HepG2 (cell line): ENCODE data around the genes SPATA4, VEGFC and WWC2.

GRCh38 chr4:175811716-175812126, 343 bp downstream of the GPM6A start:
- RRBS, 2 experiments = no CpG with 5 or more reads among the region's 6 CpGs
CAGE:
- cytosol, long polyA minus RNA = no peak
- cytosol, long polyA plus RNA = no peak
- long polyA plus RNA = no peak
- nucleus, long polyA minus RNA = no peak
- nucleus, long polyA plus RNA = no peak

- RRBS, 2 experiments = no CpG with 5 or more reads among the region's 36 CpGs
CAGE:
- cytosol, long polyA minus RNA = no peak
- cytosol, long polyA plus RNA = no peak
- long polyA plus RNA = no peak
- nucleus, long polyA minus RNA = no peak
- nucleus, long polyA plus RNA = no peak
Measured at GRCh38 chr4:176195338-176195842, at the start of gene SPATA4. SPATA4 (minus strand) TSS chr4:176195585.

DNA sequence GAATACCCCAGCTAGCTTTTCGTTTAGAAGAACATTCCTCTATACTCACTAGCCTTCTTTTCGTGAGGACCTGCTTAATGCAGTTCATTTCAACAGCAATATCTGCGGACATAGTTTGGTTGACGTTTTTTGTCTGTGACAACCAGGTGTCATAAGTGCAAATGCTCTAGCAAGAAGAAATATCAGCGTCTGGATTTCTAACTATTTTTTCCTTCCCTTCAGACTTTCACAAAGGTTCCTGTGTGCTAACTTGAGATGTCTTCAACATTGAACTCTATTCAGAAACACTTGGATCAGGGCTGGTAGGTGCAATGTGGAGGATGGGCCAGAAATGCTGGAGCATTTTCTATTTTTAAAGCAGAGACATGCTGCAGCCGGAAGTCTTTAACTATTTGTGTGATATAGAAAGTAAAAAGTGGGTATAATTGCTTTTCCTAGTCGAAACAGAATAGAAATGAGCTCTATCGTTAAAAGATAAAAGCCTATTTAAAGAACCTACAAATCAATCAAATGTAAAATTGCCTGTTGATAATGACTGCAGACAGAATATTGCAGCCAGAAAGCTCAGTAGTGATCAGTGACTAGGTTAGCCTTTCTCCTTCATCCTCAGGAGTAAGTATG, 31.6 kb downstream of the ASB5 start:
- RRBS, 2 experiments = no CpG with 5 or more reads among the region's 8 CpGs
CAGE:
- cytosol, long polyA minus RNA = no peak
- cytosol, long polyA plus RNA = no peak
- long polyA plus RNA = no peak
- nucleus, long polyA minus RNA = no peak
- nucleus, long polyA plus RNA = no peak

DNA sequence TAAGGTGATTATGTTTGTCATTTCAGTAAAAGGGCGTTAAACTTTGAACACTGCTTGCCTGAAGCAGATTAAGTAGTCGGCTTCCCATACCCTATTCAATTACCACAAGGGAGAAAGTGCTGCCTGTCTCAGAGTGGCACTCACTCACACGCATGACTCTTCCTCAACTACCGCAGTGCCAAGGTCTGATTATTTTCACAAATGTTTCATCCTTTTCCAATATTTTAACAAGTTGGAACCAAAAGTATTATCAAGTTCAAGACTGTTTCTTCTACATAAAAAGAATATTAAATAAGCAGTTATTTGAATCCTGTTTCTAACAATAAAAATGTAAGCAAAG, 10.9 kb downstream of the VEGFC start:
- RRBS, 2 experiments = no CpG with 5 or more reads among the region's 4 CpGs
CAGE:
- cytosol, long polyA minus RNA = no peak
- cytosol, long polyA plus RNA = no peak
- long polyA plus RNA = no peak
- nucleus, long polyA minus RNA = no peak
- nucleus, long polyA plus RNA = no peak

DNA sequence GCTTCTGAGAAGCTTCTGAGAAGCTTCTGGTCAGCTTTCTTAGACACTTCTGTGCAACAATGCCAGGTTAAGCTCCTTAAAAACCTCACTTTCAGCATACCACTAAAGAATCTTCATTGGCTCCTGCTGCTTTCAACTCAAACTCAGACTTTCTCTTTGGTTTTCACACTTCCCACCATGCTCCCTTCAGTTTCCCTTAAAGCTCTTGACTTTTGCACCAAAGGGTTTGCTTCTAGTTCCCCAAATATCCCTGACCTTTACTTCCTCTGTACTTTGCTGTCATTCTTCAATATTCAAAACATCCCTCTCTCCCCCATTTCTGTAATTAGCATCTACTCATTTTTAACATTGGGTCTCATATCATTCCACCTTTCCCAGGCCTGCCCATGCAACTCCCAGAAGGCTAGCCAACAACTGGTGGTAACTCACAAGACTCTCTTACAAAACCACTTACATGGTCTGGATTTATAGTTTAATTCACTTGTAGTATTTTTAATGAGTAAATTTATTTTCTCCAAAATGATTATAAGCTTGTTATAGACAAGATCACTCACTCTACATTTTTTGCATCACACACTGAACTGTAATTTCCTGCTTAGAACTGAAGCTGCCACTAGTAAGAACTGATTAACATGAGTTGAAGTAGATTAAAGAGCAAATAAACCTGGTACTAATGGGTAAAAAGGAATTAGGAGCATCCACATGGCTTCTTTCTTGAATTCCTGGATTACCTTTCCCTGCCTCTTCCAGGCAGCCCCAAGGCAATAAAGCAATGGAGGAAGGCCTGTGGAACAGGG, 6.4 kb downstream of the VEGFC start:
CAGE:
- cytosol, long polyA minus RNA = no peak
- cytosol, long polyA plus RNA = no peak
- long polyA plus RNA = no peak
- nucleus, long polyA minus RNA = no peak
- nucleus, long polyA plus RNA = no peak

DNA sequence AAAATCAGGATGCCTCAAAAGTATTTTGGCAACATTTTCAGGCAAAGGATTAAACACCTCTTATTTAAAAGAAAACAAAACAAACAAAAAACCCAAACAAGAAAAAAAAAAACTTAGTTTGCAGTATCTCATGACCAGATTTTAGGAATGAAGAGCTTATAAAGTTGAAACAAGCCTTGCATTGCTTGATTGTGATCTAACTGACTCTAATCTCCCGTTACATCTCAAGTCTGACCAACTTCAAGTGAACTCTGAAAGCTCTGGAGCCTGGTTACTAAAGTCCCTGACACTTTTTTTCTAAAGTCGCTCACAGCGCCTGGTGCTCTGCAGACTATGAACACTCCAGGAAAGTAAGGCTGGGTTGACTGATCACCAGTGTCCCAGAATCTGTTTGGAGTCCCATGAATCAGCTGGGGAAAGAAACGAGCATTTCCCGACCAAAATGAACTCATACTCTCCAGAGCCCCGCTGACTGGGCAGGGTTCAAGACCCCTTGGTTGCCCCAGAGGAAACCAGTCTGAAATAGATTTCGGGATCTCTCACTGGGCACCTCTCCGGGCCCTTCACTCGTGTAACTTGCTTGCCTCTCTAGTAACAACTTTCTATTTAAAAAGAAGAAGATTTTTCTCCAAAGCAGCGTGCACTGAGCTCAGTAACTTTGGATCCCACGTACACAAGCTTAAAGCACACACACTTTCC, 1.2 kb downstream of the VEGFC start:
- RRBS, 2 experiments = no CpG with 5 or more reads among the region's 11 CpGs
CAGE:
- cytosol, long polyA minus RNA = no peak
- cytosol, long polyA plus RNA = no peak
- long polyA plus RNA = no peak
- nucleus, long polyA minus RNA = no peak
- nucleus, long polyA plus RNA = no peak

- RRBS, 2 experiments = 4% methylated on average over 30 of the region's 77 CpGs
CAGE:
- cytosol, long polyA minus RNA = no peak
- cytosol, long polyA plus RNA = no peak
- long polyA plus RNA = no peak
- nucleus, long polyA minus RNA = no peak
- nucleus, long polyA plus RNA = no peak
Measured at GRCh38 chr4:176792088-176792683, 536 bp downstream of the VEGFC start.

DNA sequence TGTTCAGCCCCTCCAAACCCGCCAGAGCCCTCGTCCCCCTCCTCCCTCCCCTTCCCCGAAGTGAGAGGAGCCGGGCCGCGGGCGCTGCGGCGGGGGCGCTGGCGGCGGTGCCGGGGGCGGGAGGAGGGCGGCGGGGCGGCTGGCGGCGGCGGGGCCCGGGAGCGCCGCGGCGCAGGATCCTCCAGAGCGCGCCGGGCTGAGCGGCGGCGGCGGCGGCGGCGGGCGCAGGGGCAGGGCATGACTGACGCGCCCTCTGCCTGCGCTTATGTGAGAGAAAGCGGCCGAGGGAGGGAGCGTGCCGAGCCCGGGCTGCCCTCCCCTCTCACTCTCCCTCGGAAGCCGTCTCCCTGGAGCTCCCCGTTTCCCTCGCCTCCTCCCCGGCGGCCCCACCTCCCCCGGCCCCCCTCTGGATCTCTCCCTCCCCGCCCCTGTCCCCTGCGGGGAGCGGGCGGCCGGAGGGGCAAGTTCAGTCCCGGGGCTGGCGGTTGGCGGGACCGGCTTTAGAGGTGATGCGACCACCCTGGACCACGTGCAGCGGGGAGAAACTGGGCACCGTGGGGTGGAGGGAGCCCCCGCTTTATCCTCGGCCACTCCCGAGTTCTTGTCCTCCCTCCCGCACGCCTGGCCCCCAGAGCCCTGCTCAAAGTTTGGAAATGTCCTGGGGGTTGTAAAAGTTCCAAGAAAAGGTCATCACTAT, at the start of gene VEGFC:
Gene VEGFC (minus strand): TSS at position 239 of the 697 bp plus-strand sequence.
- RRBS, 2 experiments = 2 to 6% methylated on average over 36 of the region's 69 CpGs
CAGE:
- cytosol, long polyA minus RNA = no peak
- cytosol, long polyA plus RNA = no peak
- long polyA plus RNA = no peak
- nucleus, long polyA minus RNA = no peak
- nucleus, long polyA plus RNA = no peak

- RRBS, 2 experiments = no CpG with 5 or more reads among the region's 5 CpGs
CAGE:
- cytosol, long polyA minus RNA = no peak
- cytosol, long polyA plus RNA = no peak
- long polyA plus RNA = no peak
- nucleus, long polyA minus RNA = no peak
- nucleus, long polyA plus RNA = no peak
Measured at GRCh38 chr4:179170359-179170745, 1728.1 kb upstream of the AGA start.

- RRBS, 2 experiments = no CpG with 5 or more reads among the region's 6 CpGs
CAGE:
- cytosol, long polyA minus RNA = no peak
- cytosol, long polyA plus RNA = no peak
- long polyA plus RNA = no peak
- nucleus, long polyA minus RNA = no peak
- nucleus, long polyA plus RNA = no peak
Measured at GRCh38 chr4:182084866-182085570, 158.2 kb upstream of the TENM3 start.

GRCh38 chr4:182212089-182212630, 31.0 kb upstream of the TENM3 start:
- RRBS, 2 experiments = no CpG with 5 or more reads among the region's 9 CpGs
CAGE:
- cytosol, long polyA minus RNA = no peak
- cytosol, long polyA plus RNA = no peak
- long polyA plus RNA = no peak
- nucleus, long polyA minus RNA = no peak
- nucleus, long polyA plus RNA = no peak

DNA sequence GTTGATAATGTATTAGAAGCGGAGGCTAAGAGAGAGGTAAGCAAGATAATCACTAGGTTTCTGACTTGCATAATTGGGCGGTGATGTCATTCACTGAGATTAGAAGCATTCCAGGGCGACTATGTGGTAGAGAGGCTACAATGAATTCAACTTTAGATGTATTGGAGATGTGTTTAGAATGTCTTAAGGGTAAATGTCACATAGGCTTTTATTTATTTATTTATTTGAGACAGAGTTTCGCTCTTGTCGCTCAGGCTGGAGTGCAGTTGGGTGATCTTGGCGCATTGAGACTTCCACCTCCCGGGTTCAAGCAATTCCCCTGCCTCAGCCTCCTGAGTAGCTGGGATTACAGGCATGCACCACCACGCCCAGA, 310 bp upstream of the TENM3 start:
- RRBS, 2 experiments = no CpG with 5 or more reads among the region's 8 CpGs
CAGE:
- cytosol, long polyA minus RNA = no peak
- cytosol, long polyA plus RNA = no peak
- long polyA plus RNA = no peak
- nucleus, long polyA minus RNA = no peak
- nucleus, long polyA plus RNA = no peak

DNA sequence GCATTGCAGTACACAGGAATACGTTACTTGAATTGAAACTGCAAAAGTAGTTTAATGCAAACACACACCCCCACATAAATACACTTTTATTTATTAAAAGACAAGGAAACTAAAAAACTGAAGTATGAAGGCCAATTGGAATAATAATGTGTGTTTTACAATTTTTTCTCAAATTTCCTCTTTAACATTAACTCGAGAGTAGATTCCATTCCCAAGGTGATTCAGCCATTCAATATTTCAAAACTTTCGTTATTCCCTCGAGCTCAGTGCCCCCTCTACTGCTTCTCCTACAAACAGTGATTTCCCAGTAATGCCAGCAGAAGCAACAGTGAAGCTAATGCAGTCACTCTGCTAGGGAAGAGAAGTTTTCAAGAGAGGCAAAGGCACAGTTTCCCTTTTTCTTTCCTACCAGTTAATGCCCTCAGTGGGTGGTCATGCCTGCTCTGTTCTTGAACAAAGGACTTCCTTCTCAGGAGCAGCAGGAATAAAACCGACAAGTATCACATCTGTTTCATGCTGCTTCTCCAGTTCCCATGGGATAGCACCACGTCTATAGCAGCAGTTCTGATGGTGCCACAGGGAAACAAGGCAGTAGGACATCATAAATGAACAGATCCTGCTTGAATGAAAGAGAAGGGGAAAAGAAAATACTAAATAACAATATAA, 317.1 kb downstream of the TENM3 start:
- RRBS, 2 experiments = no CpG with 5 or more reads among the region's 6 CpGs
CAGE:
- cytosol, long polyA minus RNA = no peak
- cytosol, long polyA plus RNA = no peak
- long polyA plus RNA = no peak
- nucleus, long polyA minus RNA = no peak
- nucleus, long polyA plus RNA = no peak

DNA sequence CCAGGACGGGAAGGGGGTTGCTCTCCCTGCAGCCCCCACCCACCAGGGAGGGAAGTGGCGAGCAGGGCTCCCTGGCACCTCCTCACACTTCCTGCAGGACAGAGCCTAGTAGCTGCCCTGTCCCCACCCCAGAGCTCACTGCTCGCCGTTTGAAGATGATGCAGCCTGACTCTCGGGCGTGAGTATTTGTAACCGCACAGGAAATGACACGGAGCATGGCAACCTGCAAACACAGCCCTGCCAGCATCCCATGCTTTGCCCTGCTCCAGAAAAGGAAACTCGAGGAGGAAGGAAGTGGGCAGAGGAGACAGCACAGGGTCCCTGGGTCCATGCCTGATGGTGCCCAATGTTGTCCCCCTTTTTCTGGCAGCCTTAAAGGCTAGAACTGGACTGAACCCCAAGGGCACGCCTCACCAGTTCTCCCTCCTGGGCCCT, 108.0 kb downstream of the DCTD start:
- RRBS, 2 experiments = no CpG with 5 or more reads among the region's 10 CpGs
CAGE:
- cytosol, long polyA minus RNA = no peak
- cytosol, long polyA plus RNA = no peak
- long polyA plus RNA = no peak
- nucleus, long polyA minus RNA = no peak
- nucleus, long polyA plus RNA = no peak

DNA sequence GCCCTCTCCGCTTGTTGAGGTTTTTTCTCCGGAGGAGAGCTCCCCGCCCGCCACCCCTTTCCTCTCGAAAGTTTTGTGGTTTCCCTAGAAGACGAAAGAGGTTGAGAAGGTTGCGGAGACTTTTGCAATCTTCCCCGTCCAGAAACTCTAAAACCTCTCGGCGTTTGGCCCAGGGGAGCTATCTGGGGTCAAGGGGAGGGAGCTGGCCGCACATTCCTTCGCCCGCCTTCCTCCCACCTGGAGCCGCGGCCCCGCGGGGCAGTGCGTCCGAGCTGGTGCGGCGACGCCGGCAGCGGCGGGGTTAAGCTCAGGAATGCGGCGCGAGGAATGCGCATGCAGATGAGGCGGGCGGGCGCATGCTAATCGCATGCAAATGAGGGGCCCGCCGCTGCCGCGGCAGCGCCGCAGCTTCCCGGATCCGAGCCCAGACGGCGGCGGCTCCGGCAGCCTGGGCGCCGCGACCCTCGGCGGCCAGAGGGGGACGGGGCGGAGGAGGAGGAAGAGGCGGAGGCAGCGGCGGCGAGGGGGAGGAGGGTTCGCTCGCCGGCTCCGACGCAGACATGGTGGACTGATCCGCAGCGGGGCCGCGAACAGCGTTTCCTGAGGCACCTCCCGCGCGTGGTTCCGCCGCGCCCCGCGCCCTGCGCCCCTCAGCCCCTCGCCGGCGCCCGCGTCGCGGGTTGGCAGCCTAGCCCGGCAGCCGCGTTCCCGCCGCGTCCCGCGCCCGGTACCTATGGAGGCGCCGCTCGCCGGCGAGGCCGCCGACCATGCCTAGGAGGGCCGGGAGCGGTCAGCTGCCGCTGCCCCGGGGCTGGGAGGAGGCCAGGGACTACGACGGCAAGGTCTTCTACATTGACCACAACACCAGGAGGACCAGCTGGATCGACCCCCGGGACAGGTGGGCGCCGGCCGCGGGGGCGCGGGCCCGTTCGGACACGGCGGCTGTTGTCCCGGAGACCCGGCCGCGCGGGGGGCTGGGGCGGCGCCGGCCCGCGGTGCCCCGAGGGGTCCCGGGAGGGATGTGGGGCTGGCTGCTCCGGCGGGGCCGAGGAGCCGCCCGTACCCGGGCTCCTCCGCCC, at the start of gene WWC2:
Gene WWC2 (plus strand): TSS at position 533 of the 1,079 bp plus-strand sequence.
- RRBS, 2 experiments = under 1 to 2% methylated on average over 23 to 31 of the region's 135 CpGs
CAGE:
- cytosol, long polyA minus RNA = start-site peak on the plus strand centred at position 390 of the sequence, 66 bp wide, 22 reads; start-site peak on the plus strand centred at position 542 of the sequence, 33 bp wide, 122 reads
- cytosol, long polyA plus RNA = no peak
- long polyA plus RNA = start-site peak on the plus strand centred at position 423 of the sequence, 50 bp wide, 92 and 59 reads in 2 replicates; start-site peak on the plus strand centred at position 543 of the sequence, 41 bp wide, 74 and 75 reads in 2 replicates
- nucleus, long polyA minus RNA = no peak
- nucleus, long polyA plus RNA = no peak

- RRBS, 2 experiments = no CpG with 5 or more reads among the region's 13 CpGs
CAGE:
- cytosol, long polyA minus RNA = no peak
- cytosol, long polyA plus RNA = no peak
- long polyA plus RNA = no peak
- nucleus, long polyA minus RNA = no peak
- nucleus, long polyA plus RNA = no peak
Measured at GRCh38 chr4:183268652-183269144, 51.4 kb downstream of the CLDN22 start.

DNA sequence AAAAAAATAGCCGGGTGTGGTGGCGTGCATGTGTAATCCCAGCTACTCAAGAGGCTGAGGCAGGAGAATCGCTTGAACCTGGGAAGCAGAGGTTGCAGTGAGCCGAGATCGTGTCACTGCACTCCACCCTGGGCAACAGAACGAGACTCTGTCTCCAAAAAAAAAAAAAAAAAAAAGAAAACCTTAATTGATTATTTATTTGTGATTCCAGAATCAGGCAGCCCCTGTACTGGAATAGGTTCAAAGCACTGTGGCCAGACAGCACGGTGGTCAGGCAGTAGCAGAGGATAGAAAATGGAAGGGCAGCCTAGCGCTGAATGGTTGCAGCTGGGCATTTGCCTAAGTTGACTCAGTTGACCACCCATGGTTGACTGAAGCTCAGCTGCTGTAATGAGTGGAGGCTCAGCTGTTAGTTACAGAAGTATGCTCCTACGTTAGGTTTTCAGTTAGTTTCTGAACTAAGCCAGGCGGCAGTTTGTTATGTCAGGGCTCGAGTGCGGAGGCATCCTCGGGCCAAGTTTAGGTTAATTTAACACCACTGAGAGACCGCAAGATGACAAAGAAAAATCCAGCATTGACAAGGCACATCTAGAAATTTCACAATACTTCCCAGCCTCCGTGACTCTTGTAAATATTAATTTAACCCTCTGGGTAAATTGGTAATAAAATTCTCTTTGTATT, 33.3 kb upstream of the CDKN2AIP start:
- RRBS, 2 experiments = no CpG with 5 or more reads among the region's 15 CpGs
CAGE:
- cytosol, long polyA minus RNA = no peak
- cytosol, long polyA plus RNA = no peak
- long polyA plus RNA = no peak
- nucleus, long polyA minus RNA = no peak
- nucleus, long polyA plus RNA = no peak

- RRBS, 2 experiments = no CpG with 5 or more reads among the region's 7 CpGs
CAGE:
- cytosol, long polyA minus RNA = no peak
- cytosol, long polyA plus RNA = no peak
- long polyA plus RNA = no peak
- nucleus, long polyA minus RNA = no peak
- nucleus, long polyA plus RNA = no peak
Measured at GRCh38 chr4:183503024-183503552, 1.8 kb upstream of the ING2 start.

DNA sequence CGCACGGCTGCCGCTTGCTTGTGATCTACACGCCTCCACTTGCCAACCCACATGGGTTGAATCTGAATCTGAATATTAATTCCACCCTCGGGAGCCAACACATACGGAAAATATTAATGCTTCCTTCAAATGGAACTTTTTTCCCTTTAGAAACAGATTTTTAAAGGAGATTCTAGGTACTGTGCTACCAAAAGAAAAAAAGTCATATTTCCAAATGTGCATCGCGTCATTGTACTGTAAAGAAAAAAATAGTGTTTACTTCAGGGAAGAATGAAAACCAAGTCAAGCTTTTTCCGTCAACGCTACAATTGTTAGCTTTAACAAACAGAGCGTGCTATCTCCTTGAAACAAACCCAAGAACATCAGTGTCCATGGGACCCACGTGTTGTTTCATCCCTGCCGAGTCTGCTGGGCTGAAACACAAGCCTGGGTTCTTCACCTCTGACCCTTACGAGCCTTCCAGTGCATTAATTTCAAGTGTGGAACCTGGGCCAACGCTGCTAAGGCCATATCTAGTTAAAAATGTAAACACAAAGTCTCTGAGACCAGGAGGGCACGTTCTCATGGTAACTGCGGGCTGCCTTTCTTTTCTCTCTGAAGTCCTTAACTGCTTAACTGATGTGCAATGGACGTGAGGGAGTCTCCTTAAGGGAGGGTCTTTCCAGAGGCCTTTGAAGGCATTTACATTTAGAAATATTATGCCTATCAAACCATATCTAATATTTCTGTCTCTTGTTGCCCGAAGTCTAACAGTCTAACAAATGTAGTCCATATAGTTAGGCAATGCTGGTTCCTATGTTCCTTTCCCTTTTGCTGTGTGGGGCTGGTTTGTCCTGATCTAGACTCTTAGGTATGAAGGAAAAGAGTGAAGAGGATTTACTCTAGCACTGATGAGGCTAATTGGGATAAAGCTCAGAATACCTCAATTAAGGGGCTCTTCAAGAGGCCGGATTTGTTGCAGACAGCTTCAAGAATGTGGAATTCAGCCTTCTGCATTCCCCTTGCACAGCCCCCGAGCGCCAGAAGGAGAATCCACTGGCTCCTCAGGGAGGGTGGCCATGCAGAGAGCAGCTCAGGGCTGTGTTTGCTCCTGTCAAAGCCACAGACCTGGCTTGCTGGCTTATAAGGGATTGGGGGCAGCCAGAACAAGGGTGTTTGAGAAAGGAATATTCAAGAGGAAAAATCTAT, 36.4 kb downstream of the ING2 start:
- RRBS, 2 experiments = no CpG with 5 or more reads among the region's 22 CpGs
CAGE:
- cytosol, long polyA minus RNA = no peak
- cytosol, long polyA plus RNA = no peak
- long polyA plus RNA = no peak
- nucleus, long polyA minus RNA = no peak
- nucleus, long polyA plus RNA = no peak

GRCh38 chr4:183587962-183588707, 70.8 kb downstream of the RWDD4 start:
- RRBS, 2 experiments = no CpG with 5 or more reads among the region's 11 CpGs
CAGE:
- cytosol, long polyA minus RNA = no peak
- cytosol, long polyA plus RNA = no peak
- long polyA plus RNA = no peak
- nucleus, long polyA minus RNA = no peak
- nucleus, long polyA plus RNA = no peak